SK-N-DZ (cell line): ENCODE results near the gene NAA20.

DNA sequence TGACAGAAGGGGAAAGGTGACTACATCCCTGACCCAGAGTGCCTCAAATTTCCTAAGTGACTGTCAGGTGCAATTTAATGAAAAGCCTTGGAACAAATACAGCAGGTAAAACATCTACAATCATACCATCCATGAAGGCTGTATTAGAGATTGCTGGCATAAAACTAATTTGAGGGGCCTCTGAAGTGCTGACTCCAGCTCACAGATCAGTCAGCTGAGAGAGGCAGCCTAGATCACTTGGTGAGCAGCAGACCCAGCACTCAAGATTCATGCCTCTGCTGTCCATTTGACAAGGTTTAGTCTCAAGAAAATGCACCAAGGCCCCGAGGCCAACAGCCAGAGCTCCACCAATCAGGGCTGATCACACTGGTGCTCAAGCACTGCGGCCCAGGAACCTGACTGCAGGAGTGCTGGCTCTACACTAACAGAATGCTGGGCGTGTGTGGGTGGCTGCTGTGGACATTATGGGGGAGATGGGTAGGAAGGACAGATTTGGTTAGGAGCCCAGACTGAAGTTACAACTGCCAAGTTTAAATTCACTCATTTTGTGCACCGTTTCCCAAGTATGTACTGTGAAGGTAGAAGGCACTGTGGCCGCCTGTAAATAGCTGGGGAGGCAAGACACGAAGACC is 28.3 kb downstream of the SNX5 start:
RAMPAGE:
- cytosol, long total RNA, result no peak
- nucleus, long total RNA, result no peak

DNA sequence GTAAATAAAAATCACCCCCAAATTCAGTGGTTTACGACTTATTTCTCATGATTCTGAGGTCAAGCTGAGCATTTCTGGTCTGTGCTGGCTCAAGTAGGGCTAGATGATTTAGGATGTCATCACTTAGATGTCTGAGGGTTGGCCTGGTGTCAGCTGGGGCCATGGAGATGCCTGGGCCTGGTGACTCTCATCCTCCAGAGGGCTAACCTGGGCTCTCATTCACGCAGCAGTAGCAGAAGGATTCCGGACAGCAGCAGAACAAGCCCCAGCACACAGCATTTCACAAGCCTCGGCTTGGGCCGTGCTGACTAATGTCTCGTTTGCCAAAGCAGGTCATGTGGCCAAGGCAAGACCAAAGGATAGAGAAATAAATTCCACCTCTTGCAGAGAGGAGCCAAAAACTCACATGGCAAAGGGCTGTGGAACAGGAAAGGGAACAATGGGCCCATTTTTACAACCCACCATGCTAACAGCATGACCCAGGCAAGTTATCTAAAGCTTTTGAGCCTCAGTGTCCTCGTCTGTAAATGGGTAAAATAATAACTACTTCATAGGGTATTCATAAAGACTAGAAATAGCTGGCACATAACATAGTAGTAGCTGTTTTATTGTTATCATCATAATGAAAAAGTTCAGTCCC is 32.7 kb downstream of the MGME1 start:
RAMPAGE:
- cytosol, long total RNA, result no peak
- nucleus, long total RNA, result no peak

GRCh38 chr20:18055292-18055551 is 2.5 kb downstream of the OVOL2 start:
RAMPAGE:
- cytosol, long total RNA, result no peak
- nucleus, long total RNA, result no peak

DNA sequence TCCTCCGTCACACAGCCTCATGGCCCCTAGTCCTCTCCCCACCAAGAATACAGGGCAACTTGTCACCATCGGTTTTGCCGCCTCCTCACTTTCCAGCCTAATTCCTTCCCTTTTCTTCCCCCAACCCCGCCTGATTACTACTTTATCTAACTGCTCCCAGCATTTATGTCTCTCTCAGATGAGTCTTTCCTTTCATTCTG is 11.9 kb upstream of the SMIM26 start:
RAMPAGE:
- cytosol, long total RNA, result no peak
- nucleus, long total RNA, result no peak

GRCh38 chr20:18739530-18739792 is 74.1 kb upstream of the SCP2D1 start:
RAMPAGE:
- cytosol, long total RNA, result no peak
- nucleus, long total RNA, result no peak

DNA sequence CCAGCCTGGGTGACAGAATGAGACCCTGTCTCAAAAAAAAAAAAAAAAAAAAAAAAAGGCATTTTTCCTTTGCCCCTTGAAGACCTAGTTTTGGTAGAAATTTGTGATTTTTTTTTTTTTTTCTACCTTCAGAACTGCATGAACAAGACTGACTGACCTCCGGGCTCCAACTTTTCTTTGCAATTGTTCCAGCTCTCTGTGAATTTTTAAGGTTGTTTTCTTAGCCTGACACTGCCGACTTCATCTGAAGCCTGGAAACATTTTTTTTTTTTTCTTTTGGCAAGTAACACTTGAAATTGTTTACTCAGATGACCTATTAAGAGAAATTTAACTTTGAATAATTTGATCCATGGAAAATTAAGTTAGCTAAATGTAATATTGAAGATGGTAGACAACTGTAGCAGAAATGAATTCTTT is 73.0 kb downstream of the SLC24A3 start:
RAMPAGE:
- cytosol, long total RNA, result no peak
- nucleus, long total RNA, result no peak

DNA sequence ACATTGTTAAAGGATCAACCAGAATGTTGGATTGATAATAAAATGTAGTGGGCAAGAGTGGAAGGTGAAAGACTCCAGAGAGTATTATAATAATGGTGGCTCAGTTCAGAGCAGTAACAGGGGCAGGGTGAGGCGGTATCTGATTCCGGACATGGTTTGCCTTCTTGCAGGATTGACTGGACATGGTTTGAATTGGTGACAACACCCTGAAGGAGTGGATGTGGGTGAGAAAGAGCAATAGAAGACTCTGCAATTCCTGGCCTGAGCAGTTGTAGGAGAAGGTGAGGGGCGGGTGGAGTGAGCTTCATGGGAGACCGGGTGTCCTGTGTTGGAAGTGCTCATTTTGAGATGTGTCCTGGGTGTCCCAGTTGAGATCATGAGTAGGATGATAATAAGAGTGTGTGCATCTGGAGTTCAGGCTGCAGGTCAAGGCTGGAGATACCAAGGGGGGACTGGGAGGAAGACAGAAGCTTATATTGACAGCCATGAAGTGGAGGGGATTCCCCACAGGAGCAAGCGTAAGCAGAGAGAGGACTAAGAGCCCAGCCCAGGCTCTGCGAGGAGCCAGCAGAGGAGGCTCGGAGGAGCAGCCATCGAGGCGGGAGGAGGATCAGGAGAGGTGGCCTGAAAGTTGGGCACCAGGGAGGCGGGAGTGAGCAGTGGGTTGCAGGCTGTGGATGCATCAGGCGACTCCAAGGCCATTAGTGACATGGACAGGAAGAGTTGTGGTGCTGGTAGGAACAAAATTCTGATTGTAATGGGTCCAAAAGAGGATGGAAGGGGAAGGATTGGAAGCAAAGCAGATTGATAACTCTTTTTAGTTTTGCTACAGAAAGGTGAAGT is 116.1 kb downstream of the SLC24A3 start:
RAMPAGE:
- cytosol, long total RNA, result no peak
- nucleus, long total RNA, result no peak

GRCh38 chr20:19407703-19408114 is 195.3 kb downstream of the SLC24A3 start:
RAMPAGE:
- cytosol, long total RNA, result no peak
- nucleus, long total RNA, result no peak

RAMPAGE:
- cytosol, long total RNA, result no peak
- nucleus, long total RNA, result no peak
Observed at GRCh38 chr20:19880071-19880926, 122.2 kb downstream of the RIN2 start.

RAMPAGE:
- cytosol, long total RNA, result no peak
- nucleus, long total RNA, result no peak
Observed at GRCh38 chr20:19915019-19915974, 101.9 kb upstream of the NAA20 start.

GRCh38 chr20:19934699-19935629 is 82.2 kb upstream of the NAA20 start:
RAMPAGE:
- cytosol, long total RNA, result no peak
- nucleus, long total RNA, result no peak

GRCh38 chr20:20002937-20004059 is 13.9 kb upstream of the NAA20 start:
RAMPAGE:
- cytosol, long total RNA, result no peak
- nucleus, long total RNA, result no peak

RAMPAGE:
- cytosol, long total RNA, result no peak
- nucleus, long total RNA, result no peak
Observed at GRCh38 chr20:20010342-20010759, 6.8 kb upstream of the NAA20 start.

DNA sequence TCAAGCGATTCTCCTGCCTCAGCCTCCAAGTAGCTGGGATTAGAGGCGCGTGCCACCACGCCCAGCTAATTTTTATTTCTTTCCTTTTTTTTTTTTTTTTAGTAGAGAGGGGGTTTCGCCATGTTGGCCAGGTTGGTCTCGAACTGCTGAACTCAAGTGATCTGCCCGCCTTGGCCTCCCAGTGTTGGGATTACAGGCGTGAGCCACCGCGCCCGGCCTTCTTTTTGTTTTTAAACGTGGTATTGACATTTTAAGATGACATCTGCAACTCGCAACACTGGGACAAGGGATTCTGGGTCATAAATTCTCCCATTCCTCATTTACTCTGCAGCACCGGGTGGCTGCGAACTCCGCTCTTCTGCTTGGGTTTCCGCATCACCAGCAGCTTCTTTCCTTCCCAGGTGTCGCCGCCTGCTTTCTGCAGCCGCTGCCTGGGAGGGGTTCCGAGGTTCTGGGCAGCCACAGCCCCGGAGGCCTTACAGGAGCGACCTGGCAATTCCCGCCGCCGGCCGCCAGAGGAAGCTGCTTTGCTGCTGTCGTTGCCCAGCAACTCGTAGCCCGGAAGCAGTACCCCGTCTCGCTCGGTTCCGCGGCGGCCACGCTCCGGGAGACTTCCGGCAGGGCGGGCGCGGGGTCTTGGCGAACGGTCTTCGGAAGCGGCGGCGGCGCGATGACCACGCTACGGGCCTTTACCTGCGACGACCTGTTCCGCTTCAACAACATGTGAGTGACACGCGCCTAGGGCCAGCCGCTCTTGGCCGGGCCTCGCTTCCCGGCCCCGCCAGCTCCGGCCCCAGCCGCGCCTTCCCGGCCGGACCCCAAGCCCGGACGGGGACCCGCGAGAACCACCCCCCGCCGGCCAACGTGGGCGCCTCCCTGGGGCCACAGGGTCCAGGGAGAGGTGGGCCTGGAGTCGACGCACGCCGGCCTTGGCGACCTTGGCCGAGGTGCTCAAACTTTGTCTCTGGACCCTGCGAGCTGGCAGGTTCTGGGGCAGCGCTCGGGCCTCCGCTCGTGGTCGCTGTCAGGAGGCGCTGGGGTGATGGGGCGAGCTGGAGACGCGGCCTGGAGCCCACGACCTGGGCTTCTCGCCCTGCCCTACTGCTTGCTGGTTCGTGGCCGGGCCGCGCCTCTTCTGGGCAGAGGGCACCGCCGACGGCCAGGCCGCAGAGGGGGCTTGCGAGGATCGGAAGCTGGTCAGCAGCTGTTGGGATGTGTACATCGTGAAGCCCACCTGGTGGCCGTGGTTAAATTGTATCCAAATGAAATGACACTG is at the start of gene NAA20:
Gene NAA20, plus strand, starts transcription at position 636 of the 1,276 bp plus-strand sequence.
RAMPAGE:
- cytosol, long total RNA, result start-site peak on the plus strand centred at position 623 of the sequence, 80 bp wide, 909 and 999 reads in 2 replicates
- nucleus, long total RNA, result no peak

GRCh38 chr20:20018938-20019591 is 1.9 kb downstream of the NAA20 start:
RAMPAGE:
- cytosol, long total RNA, result no peak
- nucleus, long total RNA, result no peak

RAMPAGE:
- cytosol, long total RNA, result no peak
- nucleus, long total RNA, result no peak
Observed at GRCh38 chr20:20084815-20085600, 32.7 kb downstream of the CFAP61 start.

GRCh38 chr20:20463917-20464535 is 96.1 kb downstream of the INSM1 start:
RAMPAGE:
- cytosol, long total RNA, result no peak
- nucleus, long total RNA, result no peak

DNA sequence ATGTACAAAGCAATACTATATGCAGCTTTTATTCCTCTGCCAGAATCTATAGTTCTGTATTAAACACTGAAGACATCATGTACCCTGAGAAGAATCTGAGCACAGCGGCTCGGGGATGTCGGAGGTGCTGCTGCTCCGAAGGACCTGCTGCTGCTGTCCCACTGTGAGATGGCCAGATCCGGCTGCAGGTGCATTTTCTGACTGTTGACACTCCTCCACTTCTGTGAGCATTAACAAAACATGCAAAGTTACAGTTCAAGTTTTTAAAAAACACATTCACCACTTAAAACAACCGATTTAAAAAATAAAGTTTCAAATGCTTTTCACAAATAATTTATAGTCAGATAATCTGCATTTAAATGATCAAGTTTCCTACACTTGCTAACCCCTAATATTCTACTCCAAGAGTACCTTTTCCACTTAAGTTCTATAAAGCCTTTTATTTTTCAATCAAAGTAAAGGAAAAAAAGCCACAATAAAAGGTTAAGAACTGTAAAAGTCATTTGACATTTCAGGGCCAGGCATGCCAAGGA is 121.3 kb downstream of the RALGAPA2 start:
RAMPAGE:
- cytosol, long total RNA, result no peak
- nucleus, long total RNA, result no peak

DNA sequence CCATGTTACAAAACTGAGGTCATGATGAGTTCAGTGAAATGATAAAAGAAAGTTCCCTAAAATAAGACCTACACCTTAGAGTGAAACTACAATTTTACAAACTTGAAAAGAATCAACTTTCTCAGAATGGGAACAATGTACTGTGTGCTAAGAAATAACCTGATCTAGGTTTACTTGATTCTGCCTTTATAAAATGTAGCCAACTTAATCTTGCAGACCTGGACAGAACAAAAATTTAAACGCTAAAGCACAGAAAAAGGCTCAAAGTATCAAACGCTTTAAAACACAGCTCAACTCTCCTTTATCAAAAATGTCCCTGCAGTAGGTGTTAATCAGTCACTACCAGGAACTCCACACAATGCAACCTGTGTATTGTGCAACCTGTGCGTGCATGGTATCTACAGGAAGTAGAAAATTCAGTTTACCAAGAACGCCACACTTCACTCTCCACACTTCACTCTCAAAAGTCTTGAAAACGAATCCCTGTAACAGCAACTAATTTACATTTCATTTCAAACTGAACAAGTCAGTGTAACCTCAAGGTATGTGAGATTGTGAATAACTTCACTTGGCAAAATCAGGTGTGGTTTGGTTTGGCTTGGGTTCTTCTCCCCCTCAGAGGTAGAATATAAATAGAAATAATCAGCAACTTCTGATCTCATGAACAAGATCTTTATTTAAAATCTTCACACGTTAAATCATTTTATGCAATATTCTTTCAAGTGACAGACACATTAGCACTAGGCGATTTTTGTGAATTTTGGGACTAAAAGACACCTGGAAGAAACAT is 1.7 kb downstream of the RALGAPA2 start:
RAMPAGE:
- cytosol, long total RNA, result no peak
- nucleus, long total RNA, result no peak

RAMPAGE:
- cytosol, long total RNA, result no peak
- nucleus, long total RNA, result no peak
Observed at GRCh38 chr20:21101857-21102669, 23.8 kb upstream of the KIZ start.